Duodenum (tissue), 1 donor: ENCODE measurements around a stretch of chr9.

DNA sequence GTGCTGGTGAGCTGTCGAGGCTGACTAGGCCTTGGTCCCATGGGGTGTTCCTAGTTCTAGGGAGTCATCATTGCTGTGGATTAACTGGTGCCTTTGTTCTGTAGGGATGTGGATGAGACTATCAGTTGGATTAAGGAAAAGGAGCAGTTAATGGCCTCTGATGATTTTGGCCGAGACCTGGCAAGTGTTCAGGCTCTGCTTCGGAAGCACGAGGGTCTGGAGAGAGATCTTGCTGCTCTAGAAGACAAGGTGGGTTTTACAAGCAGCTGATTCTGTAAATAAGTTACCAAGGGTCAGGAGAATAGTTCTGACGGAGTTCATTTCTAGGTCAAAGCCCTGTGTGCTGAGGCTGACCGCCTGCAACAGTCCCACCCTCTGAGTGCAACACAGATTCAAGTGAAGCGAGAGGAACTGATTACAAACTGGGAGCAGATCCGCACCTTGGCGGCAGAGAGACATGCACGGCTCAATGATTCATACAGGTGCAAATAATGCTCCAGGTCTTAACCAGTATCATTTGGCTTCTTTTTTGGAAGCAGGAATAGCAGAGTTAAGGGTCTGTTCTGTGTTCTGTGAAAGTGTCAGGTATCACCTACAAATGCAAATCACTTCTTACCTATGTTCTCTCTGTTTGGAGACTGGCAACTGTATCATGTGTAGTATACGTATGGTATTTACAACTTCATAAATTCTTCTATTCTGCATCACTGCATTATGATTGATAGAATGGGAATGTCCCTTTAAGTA, 24.8 kb downstream of the SPTAN1 start:
- PRO-cap: no peak

DNA sequence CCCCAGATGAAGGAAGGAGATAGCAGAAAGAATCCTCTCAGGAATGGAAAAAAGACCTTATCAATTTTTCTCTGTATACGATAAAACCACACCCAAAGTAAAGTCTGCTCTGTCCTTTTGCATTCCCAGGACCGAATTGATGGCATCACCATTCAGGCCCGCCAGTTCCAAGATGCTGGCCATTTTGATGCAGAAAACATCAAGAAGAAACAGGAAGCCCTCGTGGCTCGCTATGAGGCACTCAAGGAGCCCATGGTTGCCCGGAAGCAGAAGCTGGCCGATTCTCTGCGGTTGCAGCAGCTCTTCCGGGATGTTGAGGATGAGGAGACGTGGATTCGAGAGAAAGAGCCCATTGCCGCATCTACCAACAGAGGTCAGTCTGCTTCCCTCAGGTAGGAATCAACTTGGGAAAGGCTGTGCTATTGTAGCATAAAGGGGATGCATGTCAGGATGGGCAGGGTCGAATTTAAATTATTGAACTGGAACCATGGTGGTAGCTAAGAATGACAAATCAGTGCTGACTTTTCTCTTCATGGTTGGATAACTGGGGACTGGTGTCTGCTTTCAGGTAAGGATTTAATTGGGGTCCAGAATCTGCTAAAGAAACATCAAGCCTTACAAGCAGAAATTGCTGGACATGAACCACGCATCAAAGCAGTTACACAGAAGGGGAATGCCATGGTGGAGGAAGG, 31.9 kb downstream of the SPTAN1 start:
- PRO-cap: no peak

- PRO-cap: no peak
Measured at GRCh38 chr9:128644123-128644488, 12.5 kb downstream of the DYNC2I2 start.

DNA sequence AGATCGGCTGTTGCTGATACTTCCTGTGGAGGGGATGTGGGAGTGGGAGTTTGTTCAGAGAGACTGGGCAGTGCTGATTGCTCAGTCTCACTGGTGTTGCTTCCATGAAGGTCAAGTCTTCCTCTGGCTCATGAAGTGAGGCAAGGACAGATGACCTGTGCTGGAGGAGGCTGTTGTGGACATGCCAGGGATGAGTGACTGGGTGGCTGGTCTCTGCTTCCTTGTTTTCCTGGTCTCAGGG, 1.4 kb downstream of the LRRC8A start:
- PRO-cap: no peak

GRCh38 chr9:128892119-128893147, 10.5 kb downstream of the LRRC8A start:
- PRO-cap: bidirectional peak, plus-strand start at chr9:128892691, minus-strand start at chr9:128892524

GRCh38 chr9:128918753-128919862, 1.7 kb upstream of the PHYHD1 start:
- PRO-cap: no peak

DNA sequence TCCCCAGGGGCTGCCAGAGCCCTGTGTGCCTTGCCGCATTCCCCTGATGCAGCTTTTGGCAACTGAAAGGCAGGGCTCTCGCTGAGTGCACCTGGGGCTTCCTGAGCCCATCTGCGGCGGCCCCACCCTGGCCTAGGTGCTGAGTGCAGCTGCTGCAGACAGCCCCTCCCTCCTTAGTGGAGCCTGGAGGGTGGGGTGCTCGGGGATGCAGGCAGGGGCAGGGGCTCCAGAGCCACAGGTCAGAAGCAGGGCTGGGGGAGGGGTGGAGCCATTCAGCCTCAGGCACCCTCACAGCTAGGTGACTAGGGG, 19.9 kb downstream of the SH3GLB2 start:
- PRO-cap: no peak

- PRO-cap: no peak
Measured at GRCh38 chr9:129010600-129011089, 17.5 kb downstream of the SH3GLB2 start.

DNA sequence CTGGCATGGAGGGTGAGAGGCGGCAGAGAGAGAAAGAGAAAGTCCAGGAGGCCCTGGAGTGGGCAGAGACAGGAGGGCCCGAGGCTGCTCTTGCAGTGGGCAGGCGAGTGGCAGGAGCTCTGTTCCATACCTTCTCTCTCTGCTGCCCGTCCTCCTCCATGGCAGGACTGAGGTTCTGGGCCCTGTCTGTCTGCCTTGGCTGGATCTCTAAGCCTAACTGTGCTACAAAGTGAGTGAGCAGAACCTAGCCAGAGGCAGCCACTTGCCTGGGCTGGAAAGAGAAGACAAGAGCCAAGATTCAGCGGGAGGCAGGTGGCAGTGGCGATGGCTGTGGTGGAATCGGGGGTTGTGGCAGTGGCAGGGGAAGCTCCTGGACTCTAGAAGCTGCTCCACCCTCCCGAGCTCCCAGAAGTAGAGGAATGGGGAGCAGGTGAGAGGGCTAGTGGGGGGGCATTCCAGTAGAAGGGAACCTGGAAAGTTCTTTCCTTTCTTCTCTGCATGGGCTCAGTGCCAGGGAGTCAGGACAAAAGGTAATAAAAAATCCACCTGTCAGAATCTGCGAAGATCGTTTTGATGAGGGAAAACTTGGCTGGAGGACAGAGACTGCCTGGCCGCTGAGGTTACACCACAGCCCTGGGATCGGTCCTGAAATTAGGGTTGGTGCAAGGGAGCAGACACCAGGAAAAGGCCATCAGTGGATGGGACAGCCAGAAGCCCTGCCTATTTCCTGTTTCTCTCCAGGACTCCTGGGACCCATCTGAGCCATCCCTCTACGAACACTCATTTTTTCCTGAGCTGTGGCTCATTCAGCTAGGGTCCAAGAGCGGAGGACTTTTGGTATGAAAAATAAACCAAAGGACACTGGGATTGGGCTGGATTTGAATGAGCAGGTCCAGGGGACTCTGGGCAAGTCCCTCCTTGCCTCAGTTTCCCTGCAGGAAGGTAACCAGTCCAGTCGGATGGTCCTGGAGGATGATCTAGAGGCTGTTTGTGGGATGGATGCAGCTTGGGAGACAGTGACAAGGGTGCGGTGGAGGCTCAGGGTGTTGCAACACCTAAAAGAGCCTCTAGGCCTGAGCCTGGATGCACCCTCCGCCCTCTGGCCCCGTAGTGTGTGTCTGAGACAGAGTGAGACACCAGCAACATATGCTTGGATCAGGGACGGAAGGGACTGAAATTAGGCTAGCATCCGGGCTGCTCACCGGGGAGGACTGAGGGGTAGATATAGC, 1.5 kb downstream of the CRAT start:
- PRO-cap: no peak

- PRO-cap: no peak
Measured at GRCh38 chr9:129164039-129164597, 13.9 kb downstream of the IER5L start.

DNA sequence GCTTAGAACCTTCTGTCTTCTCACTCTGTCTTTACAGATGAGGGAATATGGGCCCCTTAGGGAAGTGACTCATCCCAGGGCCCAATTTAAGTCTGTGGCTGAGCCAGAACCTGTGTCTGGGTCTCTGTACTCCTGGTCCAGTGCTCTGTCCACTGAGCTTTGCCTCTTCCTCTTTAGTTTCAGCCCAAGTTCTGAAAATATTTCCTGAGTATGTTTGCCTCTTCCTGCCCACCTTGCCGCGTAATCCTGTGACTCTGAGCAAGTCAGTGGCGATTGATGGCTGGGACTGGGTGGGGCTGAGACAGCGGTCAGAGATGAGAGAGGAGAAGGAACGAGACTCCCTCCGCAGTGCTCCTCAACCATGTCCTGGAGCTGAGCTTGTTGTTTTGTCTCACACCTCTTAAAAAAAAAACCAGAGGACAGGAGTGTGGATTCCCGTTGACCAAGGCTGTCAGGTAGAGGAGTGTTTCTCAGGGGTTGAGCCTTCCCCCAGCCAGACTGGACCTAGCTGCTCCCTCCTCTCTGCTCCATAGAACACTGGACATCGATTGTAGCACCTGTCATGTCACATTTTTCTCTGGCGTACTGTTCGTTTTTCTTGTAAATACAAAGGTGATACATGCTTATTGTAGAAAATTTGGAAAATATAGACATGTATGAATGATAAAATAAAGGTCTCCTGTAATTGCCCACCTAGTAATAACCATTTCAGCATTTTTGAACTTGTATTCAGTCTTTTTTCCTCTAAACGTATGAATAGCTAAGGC, 7.6 kb downstream of the IER5L start:
- PRO-cap: no peak

- PRO-cap: unidirectional peak, plus-strand start at chr9:129182347
Measured at GRCh38 chr9:129182115-129182531, 4.1 kb upstream of the IER5L start.

GRCh38 chr9:129183941-129184412, 5.9 kb upstream of the IER5L start:
- PRO-cap: bidirectional peak, plus-strand start at chr9:129184187, minus-strand start at chr9:129184133

DNA sequence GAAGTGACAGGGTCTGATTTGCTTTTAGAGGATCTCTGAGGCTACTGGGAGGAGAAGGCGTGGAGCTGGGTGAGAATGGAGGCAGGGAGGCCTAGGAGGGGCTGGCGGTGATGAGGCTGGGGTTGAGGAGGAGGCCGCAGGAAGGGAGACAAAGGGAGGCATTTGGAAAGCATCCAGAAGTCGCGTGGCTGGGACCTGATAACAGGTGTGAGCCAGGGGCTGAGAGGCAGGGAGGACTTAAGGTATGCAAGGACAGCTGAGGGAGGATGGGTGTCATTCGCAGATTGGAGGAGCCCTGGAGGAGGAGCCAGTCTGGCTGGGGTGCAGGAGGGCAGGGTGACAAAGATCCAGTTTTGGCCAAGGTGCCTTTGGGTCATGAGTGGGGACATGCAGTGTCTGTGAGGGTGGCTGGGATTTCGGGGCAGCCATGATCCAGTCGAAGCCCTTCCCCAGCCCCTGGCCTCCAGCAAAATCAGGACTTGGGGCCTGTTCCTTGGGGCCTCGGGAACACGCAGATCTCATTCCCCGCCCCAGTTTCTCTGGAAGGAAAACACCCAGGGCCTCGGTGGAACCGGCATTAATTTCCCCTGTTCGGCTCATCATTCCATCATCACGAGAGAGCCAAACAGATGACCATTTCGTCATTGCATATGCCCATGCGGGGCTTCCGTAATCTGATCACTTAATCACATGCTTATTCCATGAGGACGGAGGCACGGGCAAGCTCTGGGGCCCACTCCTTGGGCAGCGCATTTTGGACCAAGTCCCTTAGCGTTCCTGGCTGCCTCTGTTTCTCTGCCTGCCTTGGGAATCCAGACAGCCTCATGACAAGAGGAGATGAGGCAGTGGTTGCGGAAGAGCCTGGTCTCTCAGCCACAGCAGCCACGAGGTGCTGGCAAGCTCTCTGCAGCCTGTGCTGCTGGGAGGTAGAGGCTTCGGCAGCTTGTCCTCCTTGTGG, 64.7 kb upstream of the IER5L start:
- PRO-cap: no peak

GRCh38 chr9:129270143-129270632, 92.1 kb upstream of the IER5L start:
- PRO-cap: no peak

GRCh38 chr9:129315670-129316137, 137.6 kb upstream of the IER5L start:
- PRO-cap: no peak

- PRO-cap: no peak
Measured at GRCh38 chr9:129321140-129321946, 143.3 kb upstream of the IER5L start.

GRCh38 chr9:129336410-129337395, 158.6 kb upstream of the IER5L start:
- PRO-cap: unidirectional peak, plus-strand start at chr9:129336923

- PRO-cap: unidirectional peak, plus-strand start at chr9:129344084
Measured at GRCh38 chr9:129343686-129344324, 165.7 kb upstream of the IER5L start.

DNA sequence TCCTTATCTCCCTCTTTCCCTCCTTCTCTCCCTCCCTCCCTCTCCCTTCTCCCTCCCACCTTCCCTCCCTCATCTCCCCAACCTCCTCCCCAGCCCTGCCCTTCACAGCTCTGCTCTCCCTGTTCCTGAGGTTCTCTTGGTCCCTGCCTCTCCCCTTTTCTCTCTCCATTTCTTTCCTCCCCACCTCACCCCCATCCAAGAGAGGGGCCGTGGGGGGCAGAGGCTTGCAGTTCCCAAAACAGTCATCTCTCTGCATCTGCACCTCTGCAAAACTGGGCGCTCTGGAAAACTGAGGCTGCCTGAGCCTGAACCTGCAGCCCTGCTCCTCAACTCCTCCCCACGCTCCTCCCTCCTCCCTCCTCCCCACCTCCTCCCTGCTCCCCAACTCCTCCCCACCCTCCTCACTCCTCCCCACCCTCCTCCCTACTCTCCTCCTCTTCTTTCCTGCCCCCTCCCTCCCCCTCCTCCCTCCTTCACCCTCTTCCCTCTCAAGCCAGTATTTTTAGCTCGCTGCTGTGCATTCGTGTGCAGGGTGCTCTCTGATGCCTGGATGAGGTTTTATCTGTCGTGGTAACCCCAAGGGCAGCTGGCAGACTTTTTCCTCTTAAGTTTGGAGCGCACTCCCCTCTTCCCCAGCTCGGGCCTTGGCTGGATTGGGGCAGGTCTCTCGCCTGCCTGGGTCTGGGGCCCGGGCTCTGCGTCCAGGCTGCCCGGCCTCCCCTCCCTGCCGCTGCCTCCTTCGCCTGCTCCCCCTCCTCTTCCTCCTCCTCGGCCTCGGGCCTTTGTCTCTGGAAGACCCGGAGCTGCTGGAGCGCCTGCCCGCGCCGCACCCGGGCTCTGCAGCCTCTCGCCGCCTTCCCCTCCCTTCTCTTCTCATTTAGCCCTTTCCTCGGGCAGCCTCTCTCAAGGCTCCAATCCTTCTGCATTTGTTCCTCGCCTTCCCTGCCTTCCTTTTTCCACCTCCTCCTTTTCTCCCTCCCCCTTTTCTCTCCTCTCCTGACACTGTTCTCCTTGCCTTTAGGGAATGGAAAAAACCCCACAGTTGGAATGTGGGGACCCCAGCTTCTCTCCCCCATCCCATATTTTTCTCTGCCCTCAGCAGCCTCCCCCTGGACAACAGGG, 218.8 kb downstream of the C9orf50 start:
- PRO-cap: no peak